Measurements from ENCODE around the genes ANKRD7 and IQUB.

GRCh38 chr7:118224380-118224975, at the start of gene ANKRD7:
TSS of gene ANKRD7 (plus strand) at chr7:118224704.
- PRO-cap, 3 experiments, result no peak in any of the 3 experiments
- RAMPAGE, long total RNA, result no peak

DNA sequence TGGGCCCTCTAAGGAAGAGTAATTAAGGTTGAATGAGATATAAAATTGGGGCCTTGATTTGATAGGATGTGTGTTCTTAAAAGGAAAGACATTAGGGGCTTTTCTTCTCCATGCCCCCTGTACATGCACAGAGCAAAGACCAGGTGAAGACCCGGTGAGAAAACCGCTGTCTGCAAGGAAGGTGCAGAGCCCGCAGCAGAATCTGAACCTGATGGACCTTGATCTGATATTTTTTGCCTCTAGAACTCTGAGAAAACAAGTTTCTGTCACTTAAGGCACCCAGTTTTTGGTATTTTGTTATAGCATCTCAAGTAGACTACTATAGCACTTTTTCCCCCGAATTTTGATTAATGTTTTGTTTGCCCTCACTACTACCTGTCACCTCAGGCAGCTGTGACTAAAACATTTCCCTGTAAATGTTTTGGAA, 577.0 kb upstream of the KCND2 start:
- PRO-cap, 3 experiments, result no peak in any of the 3 experiments
- RAMPAGE, long total RNA, result no peak

GRCh38 chr7:120951848-120952278, 1.3 kb downstream of the ING3 start:
- PRO-cap, 3 experiments, result no peak in any of the 3 experiments
- RAMPAGE, long total RNA, result no peak

GRCh38 chr7:120988410-120988552, 230 bp upstream of the CPED1 start:
- PRO-cap, 3 experiments, result no peak in any of the 3 experiments
- RAMPAGE, long total RNA, result no peak

GRCh38 chr7:120989488-120990210, 1.1 kb downstream of the CPED1 start:
- PRO-cap, 3 experiments, result no peak in any of the 3 experiments
- RAMPAGE, long total RNA, result no peak

DNA sequence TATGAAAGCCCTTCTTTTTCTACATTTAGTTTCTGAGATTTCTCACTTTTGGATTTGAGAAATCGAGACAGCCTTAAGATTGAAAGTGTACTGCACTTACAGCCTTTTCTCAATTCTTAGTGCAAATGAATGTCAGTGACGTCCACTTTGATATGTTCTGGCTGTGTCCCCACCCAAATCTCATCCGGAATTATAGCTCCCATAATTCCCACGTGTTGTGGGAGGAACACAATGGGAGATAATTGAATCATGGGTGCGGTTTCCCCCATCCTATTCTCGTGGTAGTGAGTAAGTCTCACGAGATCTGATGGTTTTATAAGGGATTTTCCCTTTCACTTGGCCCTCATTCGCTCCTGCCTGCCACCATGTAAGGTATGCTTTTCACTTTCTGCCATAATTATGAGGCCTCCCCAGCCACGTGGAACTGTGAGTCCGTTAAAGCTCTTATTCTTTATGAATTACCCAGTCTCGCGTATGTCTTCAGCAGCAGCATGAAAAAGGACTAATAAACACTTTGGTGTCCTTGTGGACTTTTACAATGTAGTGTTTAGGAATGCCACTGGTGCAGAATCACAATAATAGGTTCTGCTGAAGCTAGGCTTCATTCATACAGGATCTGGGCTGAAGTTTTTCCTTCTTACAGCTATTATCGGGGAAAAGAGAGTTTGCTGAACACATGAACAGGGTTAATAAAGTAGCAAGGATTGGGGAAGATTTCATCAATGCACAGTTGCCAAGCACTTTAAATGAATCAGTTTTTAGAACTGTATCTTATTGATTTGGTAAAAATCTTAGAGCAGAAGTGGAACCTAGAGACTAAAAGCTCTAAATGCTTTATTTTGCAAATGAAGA, 74.2 kb downstream of the CPED1 start:
- PRO-cap, 3 experiments, result no peak in any of the 3 experiments
- RAMPAGE, long total RNA, result no peak

GRCh38 chr7:121084589-121085811, 96.5 kb downstream of the CPED1 start:
- PRO-cap, 3 experiments, result no peak in any of the 3 experiments
- RAMPAGE, long total RNA, result no peak

GRCh38 chr7:121157148-121158116, 168.9 kb downstream of the CPED1 start:
- PRO-cap, 3 experiments, result no peak in any of the 3 experiments
- RAMPAGE, long total RNA, result no peak

DNA sequence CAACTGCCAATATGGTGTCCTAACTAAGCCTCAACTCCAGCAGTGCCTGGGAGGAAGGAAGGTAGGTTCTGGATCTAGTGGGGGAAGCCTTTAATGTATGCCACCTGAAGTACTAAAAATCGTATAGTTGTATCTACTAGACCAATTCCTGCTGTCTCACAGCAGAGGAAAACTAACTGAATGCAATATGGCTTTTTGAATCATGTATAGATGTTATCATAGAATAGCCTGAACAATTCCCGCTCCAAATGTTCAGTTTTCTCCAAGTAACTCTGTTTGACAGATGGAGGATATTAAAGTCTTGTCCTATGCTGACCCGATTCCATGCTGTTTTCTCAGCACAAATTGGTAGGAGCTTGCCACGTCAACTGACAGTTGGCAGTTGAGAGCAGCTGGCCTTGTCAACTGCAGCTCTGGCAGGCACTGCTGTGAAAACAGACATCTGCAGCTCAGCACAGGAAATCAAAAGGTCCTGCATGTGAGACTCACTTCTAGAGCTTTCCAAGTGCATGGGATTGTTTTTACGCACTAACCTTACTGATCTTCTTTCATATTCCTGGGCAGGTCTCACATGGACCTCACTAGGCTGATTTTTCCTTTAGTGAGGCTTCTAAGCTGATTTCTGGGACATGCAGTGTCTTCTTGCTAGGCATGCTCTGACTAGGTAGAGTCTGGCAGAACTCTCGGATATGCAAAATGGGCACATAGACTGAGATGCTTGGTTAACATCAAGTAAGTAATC, 84.4 kb upstream of the WNT16 start:
- PRO-cap, 3 experiments, result no peak in any of the 3 experiments
- RAMPAGE, long total RNA, result no peak

GRCh38 chr7:121406968-121407592, 11.0 kb upstream of the FAM3C start:
- PRO-cap, 3 experiments, result no peak in any of the 3 experiments
- RAMPAGE, long total RNA, result no peak

GRCh38 chr7:121510877-121511518, 114.9 kb upstream of the FAM3C start:
- PRO-cap, 3 experiments, result no peak in any of the 3 experiments
- RAMPAGE, long total RNA, result no peak

DNA sequence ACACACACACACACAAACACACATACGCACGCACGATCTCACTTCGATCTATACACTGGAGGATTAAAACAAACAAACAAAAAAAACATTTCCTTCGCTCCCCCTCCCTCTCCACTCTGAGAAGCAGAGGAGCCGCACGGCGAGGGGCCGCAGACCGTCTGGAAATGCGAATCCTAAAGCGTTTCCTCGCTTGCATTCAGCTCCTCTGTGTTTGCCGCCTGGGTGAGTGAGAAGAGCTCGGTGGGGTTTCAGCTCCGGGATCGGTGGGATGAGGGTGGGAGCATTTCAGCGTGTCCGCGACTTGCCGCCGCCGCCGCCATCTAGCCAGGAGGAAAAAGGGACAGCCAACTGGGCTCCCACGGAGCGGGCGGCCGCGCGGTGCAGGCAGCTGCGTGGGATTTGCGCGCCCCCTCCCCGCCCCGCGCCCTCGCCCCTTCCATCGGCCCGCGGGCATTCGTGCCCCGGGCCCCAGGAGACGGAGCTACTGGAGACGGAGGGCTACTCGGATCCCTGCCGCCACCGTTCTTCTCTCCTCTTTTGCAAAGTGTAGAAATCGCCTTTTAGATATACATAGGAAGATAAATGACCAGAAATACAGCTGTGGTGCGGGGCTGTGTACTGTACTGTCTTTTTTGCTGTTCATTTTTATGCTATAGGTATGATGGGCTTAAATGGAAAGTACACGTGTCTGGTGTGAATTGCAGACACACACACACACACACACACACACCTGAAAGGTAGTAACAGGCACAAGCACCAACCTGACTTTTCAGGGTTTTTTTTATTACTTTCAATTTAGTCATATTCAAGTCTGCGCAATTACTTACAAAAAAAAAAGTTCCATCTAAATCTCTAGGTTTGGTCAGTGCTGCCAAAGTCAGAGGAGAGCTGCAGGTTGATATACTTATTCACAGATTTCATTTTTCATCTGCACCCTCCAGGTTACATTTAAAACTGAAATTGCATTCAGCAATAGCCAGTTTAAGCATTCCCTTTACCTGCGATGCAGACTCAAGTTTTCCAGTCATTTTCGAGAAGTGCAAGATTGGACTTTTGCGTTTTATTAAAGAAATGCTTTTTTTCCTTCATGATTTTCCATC, 725 bp downstream of the PTPRZ1 start:
- PRO-cap, 3 experiments, result no peak in any of the 3 experiments
- RAMPAGE, long total RNA, result no peak

- PRO-cap, 3 experiments, result no peak in any of the 3 experiments
- RAMPAGE, long total RNA, result no peak
Measured at GRCh38 chr7:122856285-122857159, 29.7 kb downstream of the CADPS2 start.

DNA sequence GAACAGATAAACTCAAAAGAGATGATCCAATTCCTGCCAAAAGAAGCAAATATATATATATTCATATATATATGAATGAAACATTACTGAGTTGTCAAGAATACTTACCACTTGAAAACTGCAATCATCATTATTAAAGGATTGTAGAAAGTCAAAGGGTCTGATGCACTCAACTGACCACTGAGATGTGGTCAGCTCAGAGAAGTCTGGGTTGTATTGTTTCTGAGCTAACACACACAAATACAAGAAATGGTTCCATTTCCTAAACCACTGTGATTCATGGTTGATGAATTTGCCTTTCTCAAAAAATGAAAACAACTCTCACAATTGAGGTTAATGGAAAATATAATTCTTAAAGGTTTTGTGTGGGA, 45.5 kb upstream of the TAS2R16 start:
- PRO-cap, 3 experiments, result no peak in any of the 3 experiments
- RAMPAGE, long total RNA, result no peak

- PRO-cap, 3 experiments, result peak in 1 of 3 experiments; most common minus-strand start chr7:123513214 (in 1)
- RAMPAGE, long total RNA, result no peak
Measured at GRCh38 chr7:123512969-123513452, 21.4 kb downstream of the IQUB start.

- PRO-cap, 3 experiments, result no peak in any of the 3 experiments
- RAMPAGE, long total RNA, result no peak
Measured at GRCh38 chr7:123527699-123528854, 6.3 kb downstream of the IQUB start.

- PRO-cap, 3 experiments, result peak in 3 of 3 experiments; most common minus-strand start chr7:123534575 (in 2)
- RAMPAGE, long total RNA, result no peak
Measured at GRCh38 chr7:123534308-123534704, at the start of gene IQUB. TSS of gene IQUB (minus strand) at chr7:123534595.

- PRO-cap, 3 experiments, result peak in 3 of 3 experiments; most common plus-strand start chr7:123534794 (in 2)
- RAMPAGE, long total RNA, result no peak
Measured at GRCh38 chr7:123534705-123535582, 549 bp upstream of the IQUB start.

DNA sequence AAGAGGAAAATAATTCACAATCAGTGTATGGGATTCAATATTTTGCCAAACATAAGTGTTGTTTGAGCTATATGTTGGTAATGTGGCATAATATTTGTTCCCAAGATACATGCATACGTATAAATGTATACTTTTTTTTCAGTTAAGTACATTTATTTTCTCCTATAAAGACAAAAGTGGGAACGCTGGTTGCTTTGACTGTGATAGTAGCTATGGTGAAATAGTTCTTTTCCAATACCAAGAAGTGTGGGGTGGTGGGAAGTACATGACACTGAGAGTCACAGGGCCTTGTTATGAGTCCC, 764 bp downstream of the LMOD2 start:
- PRO-cap, 3 experiments, result no peak in any of the 3 experiments
- RAMPAGE, long total RNA, result no peak

- PRO-cap, 3 experiments, result no peak in any of the 3 experiments
- RAMPAGE, long total RNA, result no peak
Measured at GRCh38 chr7:123721647-123722445, 27.0 kb downstream of the WASL start.

Data from cerebellum (tissue), 5 donors.